ENCODE measurements around a stretch of chr22.

- RAMPAGE, long total RNA = no peak
- RRBS, 2 experiments = no CpG with 5 or more reads among the region's 16 CpGs
CAGE:
- cytosol, long polyA minus RNA = no peak
- cytosol, long polyA plus RNA = no peak
- long polyA plus RNA = no peak
- nucleolus, long total RNA = no peak
- nucleus, long polyA plus RNA = no peak
- nucleus, long total RNA = no peak
Observed at GRCh38 chr22:46225190-46226163, 24.6 kb downstream of the CDPF1 start.

DNA sequence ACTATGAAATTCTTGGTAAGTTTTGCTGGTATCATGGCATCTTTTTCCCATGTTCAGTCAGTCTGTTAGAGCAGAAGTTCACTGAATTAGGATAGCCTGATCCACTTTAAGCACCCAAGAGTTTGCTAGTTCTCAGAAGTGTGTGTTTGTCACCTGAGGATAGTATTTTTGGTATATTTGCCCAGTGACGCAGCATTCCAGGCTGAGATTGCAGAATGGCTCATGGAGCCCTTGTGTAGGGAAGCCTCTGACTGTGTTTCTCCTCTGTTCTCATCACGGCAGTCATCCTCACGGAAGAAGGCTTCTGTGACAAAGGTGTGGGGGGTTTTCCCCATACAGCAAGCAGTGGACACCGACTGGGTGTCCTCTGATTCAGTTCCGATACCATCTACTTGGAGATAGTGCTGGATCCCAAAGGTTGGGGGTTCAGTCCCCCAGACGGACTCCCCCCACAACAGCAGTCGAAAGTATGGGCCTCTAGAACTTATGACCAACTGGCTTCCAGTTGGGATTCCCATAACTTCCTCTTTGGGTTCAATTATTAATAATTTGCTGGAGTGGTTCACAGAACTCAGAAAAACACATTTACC is 6.3 kb downstream of the TRMU start:
- RAMPAGE, long total RNA = no peak
- RRBS, 2 experiments = no CpG with 5 or more reads among the region's 7 CpGs
CAGE:
- cytosol, long polyA minus RNA = no peak
- cytosol, long polyA plus RNA = no peak
- long polyA plus RNA = no peak
- nucleolus, long total RNA = no peak
- nucleus, long polyA plus RNA = no peak
- nucleus, long total RNA = no peak

DNA sequence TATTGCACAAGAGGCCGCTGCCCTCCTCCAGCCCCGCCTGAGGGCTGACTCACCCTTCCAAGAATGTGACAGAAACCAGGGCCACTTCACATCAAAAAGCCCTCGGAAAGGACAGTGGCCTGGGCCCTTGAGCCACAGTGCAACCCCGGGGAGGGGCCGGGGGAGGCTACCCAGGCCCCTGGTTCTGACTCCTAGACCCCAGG is 42.2 kb downstream of the TRMU start:
- RAMPAGE, long total RNA = no peak
- RRBS, 2 experiments = no CpG with 5 or more reads among the region's 5 CpGs
CAGE:
- cytosol, long polyA minus RNA = no peak
- cytosol, long polyA plus RNA = no peak
- long polyA plus RNA = no peak
- nucleolus, long total RNA = no peak
- nucleus, long polyA plus RNA = no peak
- nucleus, long total RNA = no peak

DNA sequence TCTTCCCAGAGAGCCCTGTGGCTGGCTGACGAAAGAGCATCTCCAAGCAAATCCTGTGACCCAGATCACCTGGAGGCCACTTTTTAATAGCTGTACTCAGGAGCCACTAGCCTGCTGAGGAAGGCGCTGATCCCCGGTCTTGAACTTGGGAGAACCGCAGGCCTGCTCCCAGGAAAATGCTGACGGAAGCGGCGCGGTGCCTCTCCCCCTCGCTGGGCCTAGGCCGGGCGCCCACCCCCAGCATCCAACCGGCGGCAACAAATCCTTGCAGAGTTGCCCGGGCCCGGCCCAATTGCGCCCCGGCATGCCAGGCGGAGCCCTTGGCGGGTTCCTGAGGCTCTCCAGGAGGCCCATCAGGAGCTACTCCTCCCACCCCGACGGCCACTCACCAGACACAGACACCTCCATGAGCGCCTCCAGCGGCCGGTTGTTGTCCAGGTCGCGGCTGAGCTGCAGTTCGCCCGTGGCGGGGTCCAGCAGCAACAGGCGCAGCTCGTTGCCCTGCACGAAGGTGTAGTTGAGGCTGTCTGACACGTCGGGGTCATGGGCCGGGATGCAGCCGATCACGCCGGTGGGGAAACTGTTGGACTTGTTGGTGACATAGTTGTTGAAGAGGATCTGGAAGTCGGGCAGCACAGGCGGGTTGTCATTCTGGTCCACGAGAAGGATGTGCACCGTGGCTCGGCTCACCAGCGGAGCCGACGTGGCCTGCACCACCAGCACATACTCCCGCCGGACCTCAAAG is 4.0 kb downstream of the CELSR1 start:
- RAMPAGE, long total RNA = no peak
- RRBS, 2 experiments = 37 to 67% methylated on average over 2 of the region's 48 CpGs
CAGE:
- cytosol, long polyA minus RNA = no peak
- cytosol, long polyA plus RNA = no peak
- long polyA plus RNA = no peak
- nucleolus, long total RNA = no peak
- nucleus, long polyA plus RNA = no peak
- nucleus, long total RNA = no peak

- RAMPAGE, long total RNA = no peak
- RRBS, 2 experiments = 81 to 94% methylated on average over 7 to 8 of the region's 66 CpGs
CAGE:
- cytosol, long polyA minus RNA = no peak
- cytosol, long polyA plus RNA = no peak
- long polyA plus RNA = no peak
- nucleolus, long total RNA = no peak
- nucleus, long polyA plus RNA = no peak
- nucleus, long total RNA = no peak
Observed at GRCh38 chr22:46534201-46535272, 2.9 kb downstream of the CELSR1 start.

DNA sequence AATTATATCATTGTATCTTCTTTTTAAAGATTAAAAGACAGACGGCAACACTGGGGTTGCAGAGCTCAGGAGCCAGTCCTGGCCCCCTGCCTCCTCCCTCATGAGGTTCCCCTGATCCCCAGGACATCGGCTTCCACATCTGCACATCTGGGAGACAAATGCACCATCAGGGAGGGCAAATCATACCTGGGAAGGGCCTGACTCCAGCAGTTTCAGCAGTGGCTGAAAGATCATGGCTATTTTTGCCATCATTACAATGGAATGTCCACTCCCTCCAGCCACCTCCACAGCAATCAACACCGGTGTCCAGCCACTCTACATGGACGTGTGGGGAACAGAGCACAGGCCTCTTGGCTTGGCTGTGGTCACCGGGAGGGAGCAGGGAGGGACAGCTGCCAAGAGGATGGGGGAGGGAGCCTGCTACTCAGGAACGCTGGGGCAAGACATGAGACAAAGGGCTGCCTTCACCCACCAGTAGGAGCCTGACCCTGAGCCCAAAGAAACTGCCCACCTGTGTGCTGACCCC is 9.3 kb upstream of the CELSR1 start:
- RAMPAGE, long total RNA = no peak
- RRBS, 2 experiments = 46 to 55% methylated on average over 3 of the region's 6 CpGs
CAGE:
- cytosol, long polyA minus RNA = no peak
- cytosol, long polyA plus RNA = no peak
- long polyA plus RNA = no peak
- nucleolus, long total RNA = no peak
- nucleus, long polyA plus RNA = no peak
- nucleus, long total RNA = no peak

GRCh38 chr22:46547812-46548372 is 10.5 kb upstream of the CELSR1 start:
- RAMPAGE, long total RNA = no peak
- RRBS, 2 experiments = no CpG with 5 or more reads among the region's 7 CpGs
CAGE:
- cytosol, long polyA minus RNA = no peak
- cytosol, long polyA plus RNA = no peak
- long polyA plus RNA = no peak
- nucleolus, long total RNA = no peak
- nucleus, long polyA plus RNA = no peak
- nucleus, long total RNA = no peak

DNA sequence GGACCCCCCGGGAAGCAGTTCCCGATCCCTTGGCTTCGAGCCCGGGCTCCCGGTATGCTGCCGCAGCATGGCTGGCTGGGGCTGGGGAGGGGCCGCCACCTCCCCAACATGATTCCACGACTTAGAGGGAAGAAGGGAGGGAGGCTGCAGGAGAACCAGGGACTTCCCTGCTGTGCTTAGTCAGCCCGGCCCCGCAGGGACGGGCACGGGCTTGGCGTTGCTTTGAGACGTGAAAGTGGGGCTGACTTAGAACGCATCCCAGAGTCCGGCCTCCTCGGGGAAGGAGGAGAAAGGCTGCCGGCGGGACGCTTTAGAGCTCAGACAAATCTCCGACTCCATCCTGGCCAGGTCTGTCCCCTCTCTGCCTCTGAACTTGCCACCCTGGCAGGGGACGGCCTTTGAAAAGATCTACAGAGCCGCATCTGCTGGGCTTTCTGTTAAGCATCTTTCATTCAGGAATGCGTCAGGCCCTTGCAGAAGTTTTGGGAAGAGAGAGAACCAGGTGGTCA is 35.5 kb upstream of the GRAMD4 start:
- RAMPAGE, long total RNA = no peak
- RRBS, 2 experiments = 84 to 90% methylated on average over 7 to 8 of the region's 24 CpGs
CAGE:
- cytosol, long polyA minus RNA = no peak
- cytosol, long polyA plus RNA = no peak
- long polyA plus RNA = no peak
- nucleolus, long total RNA = no peak
- nucleus, long polyA plus RNA = no peak
- nucleus, long total RNA = no peak

- RAMPAGE, long total RNA = no peak
- RRBS, 2 experiments = 3 to 6% methylated on average over 2 of the region's 18 CpGs
CAGE:
- cytosol, long polyA minus RNA = no peak
- cytosol, long polyA plus RNA = no peak
- long polyA plus RNA = no peak
- nucleolus, long total RNA = start-site peak on the plus strand at chr22:46612999-46613041, 5 reads; start-site peak on the plus strand at chr22:46613136-46613190, 15 reads
- nucleus, long polyA plus RNA = no peak
- nucleus, long total RNA = no peak
Observed at GRCh38 chr22:46612796-46613300, 7.3 kb upstream of the GRAMD4 start.

DNA sequence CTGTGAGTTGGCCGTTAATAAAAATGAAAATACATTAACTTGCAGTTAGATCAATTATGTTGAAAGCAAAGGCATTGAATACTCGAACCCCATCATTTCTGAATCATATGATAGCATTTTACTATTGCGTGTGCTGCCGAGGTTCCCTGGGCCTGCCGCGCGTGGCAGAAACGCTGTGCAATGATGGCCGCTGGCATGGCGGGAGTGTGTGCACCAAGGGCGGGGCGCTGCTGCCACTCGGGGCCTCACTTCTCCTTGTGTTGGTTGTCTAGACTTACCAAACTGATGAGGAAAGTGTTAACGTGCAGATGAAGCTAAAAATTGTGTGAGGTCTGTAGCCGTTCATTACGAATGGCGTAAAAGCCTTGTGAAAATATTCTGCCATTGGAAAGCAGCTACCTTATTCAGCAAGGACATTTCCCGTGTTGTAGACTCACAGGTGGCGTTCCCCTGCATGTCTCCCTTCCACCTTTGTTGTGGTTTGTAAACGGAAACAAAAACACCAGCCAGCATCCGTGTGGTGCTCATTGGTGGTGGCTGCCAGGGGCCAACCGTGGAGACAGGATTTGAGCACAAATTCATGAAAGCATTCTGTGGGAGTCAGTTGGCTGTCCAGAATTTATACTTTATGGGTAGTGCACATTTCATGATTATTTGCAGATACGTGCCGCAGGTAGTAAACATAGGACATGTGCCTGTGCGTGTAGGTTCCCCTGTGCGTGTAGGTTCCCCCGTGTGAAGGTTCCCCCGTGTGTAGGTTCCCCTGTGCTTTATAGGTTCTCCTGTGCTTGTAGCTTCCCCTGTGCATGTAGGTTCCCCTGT is 5.9 kb upstream of the GRAMD4 start:
- RAMPAGE, long total RNA = no peak
- RRBS, 2 experiments = no CpG with 5 or more reads among the region's 28 CpGs
CAGE:
- cytosol, long polyA minus RNA = no peak
- cytosol, long polyA plus RNA = no peak
- long polyA plus RNA = no peak
- nucleolus, long total RNA = start-site peak on the minus strand centred at position 454 of the sequence, 27 bp wide, 6 reads
- nucleus, long polyA plus RNA = no peak
- nucleus, long total RNA = no peak

DNA sequence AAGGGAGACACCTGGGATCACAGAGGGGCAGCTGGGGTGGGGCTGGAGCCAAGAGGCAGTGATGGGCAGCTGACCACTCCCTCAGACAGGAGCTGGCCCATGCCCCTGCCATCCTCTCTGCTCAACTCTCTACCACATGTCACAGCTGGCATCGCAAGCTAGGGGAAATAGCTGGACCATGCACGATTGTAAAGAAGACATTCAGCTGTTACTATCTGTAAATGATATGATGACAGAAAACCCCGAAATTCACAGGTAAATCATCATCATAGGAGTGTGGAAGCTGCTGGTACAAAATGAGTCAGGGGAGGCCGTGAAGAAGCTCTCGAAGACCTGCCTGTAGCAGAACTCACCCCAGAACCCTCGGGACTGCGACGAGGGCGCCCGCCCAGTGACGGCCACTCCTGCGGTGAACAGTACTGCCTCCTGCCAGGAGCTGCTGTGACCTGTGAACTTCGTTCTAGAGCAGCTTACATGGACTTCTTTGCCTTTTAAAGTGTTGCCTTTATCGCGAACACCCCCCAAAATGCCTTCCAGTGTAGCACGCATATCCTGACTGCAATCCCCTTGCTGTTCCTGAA is 55.8 kb downstream of the CERK start:
- RAMPAGE, long total RNA = no peak
- RRBS, 2 experiments = no CpG with 5 or more reads among the region's 16 CpGs
CAGE:
- cytosol, long polyA minus RNA = no peak
- cytosol, long polyA plus RNA = no peak
- long polyA plus RNA = no peak
- nucleolus, long total RNA = no peak
- nucleus, long polyA plus RNA = no peak
- nucleus, long total RNA = no peak

DNA sequence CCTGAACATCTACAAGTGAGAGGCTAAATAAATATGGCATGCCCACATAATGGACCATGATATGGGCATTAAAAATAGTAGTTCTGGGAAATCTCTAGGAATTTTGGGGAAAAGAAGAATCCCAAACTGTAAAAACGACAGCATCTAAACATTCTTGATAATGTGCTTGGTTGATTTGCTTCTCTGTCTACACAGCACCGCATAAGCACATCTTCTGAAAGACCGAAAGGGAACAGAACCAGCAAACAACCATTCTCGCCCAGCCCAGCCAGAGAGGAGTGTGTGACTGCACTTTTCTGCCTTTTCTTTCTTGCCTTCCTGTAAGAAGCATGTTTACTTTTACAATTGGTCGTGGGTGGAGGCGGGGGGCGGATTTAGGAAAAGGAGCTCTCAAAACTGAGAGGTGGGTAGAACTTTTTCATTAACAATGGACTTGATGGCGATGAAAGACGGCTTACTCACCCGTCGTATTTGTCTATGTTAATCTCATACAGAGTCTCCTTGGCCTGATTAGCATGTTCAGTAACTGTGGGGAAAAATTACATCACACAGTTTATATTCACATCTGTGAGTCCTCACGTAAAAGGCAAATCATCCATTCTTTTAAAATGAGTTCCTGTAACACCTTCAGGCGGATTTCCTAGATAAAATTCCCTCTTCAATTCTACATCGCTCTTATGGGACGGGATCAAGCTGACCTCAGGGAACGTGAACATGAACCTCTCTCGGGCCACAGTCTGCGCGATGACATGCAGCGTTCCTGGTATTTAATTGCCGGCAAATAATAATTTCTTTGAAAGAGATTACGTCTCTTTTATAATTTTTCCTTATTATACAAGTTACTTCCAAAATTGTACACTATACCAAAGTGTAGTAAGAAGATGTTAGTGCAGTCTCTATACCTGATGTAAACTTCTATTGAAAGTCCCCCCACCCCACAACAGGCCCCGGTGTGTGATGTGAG is 27.1 kb downstream of the CERK start:
- RAMPAGE, long total RNA = no peak
- RRBS, 2 experiments = no CpG with 5 or more reads among the region's 23 CpGs
CAGE:
- cytosol, long polyA minus RNA = no peak
- cytosol, long polyA plus RNA = no peak
- long polyA plus RNA = no peak
- nucleolus, long total RNA = no peak
- nucleus, long polyA plus RNA = no peak
- nucleus, long total RNA = no peak

GRCh38 chr22:46737199-46737955 is 675 bp downstream of the CERK start:
- RAMPAGE, long total RNA = no peak
- RRBS, 2 experiments = 4 to 5% methylated on average over 14 of the region's 48 CpGs
CAGE:
- cytosol, long polyA minus RNA = no peak
- cytosol, long polyA plus RNA = no peak
- long polyA plus RNA = no peak
- nucleolus, long total RNA = no peak
- nucleus, long polyA plus RNA = no peak
- nucleus, long total RNA = no peak

DNA sequence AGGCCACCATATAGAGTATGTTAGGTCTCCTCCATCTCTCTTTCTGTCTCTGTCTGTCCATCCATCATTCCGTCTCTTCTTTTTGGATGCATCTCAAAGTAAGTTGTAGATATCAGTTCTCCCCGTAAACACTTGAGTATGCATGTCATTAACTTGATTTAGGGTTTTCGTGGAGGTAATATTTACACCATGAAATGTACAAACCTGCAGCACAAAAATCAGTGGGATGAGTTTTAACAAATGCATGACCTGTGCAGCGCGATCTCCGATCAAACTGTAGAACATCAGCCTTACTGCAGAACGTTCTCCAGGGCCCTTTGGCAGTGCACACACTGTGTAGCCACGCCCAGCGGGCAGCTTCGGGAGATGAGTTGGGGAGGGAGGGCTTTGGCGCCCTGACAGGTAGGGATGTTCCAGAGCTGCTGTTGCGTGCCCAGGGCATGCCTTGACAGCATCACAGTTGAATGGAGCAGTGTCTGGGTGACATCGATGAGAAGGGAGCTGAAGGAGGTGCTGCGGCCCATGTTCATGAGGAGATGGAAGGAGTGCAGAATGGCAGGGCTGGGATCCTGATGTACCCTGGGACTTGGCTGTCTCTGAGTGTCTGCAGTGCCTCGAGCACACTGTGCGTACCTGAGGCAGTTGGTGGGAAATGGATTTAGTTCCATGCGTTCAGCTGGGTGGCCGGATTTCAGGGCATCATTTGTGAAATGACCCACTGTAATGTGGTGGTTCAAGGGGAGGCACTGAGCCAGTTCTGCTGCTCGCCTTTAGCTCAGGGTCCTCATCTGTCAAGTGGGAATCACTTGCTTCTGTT is 80.2 kb downstream of the TBC1D22A start:
- RAMPAGE, long total RNA = no peak
- RRBS, 2 experiments = no CpG with 5 or more reads among the region's 19 CpGs
CAGE:
- cytosol, long polyA minus RNA = no peak
- cytosol, long polyA plus RNA = no peak
- long polyA plus RNA = no peak
- nucleolus, long total RNA = no peak
- nucleus, long polyA plus RNA = no peak
- nucleus, long total RNA = no peak

- RAMPAGE, long total RNA = no peak
- RRBS, 2 experiments = no CpG with 5 or more reads among the region's 21 CpGs
CAGE:
- cytosol, long polyA minus RNA = no peak
- cytosol, long polyA plus RNA = no peak
- long polyA plus RNA = no peak
- nucleolus, long total RNA = no peak
- nucleus, long polyA plus RNA = no peak
- nucleus, long total RNA = no peak
Observed at GRCh38 chr22:46936168-46936976, 173.9 kb downstream of the TBC1D22A start.

DNA sequence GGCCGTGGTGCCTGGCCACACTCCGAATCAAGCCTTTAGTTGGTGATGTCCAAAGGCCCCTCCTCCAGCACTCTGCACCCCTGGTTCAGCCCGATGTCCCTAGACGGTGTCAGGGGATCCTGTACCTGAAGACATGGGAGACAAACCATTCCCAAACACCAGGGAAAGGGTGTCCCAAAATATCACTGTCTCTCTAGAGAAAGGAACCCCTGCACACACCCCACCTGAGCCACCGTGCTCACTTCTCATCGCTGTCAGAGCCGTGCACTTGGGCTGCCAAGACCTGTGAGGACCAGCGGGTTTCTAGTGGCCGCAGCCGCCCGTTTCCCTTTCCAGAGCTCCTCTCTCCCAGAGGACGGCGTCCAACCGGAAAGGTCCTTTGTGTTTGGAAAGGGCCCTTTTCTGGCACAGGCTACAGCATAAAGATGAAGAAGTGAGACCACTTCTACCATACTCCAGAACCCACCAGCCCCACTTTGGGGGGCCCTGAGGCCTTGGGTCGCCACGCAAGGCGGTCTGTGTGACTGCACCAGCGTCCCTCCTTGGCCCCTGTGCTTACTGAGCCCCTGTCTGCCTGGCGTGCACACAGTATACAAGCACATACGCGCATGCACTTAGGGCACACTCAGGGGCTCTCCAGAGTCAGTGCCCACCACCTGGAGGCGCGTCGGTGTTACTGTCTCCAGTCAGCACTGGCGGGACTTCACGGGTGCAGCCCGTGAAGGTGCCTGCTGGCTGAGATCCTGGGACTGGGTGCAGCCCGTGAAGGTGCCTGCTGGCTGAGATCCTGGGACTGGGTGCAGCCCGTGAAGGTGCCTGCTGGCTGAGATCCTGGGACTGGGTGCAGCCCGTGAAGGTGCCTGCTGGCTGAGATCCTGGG is 381.8 kb downstream of the TBC1D22A start:
- RAMPAGE, long total RNA = no peak
- RRBS, 2 experiments = no CpG with 5 or more reads among the region's 30 CpGs
CAGE:
- cytosol, long polyA minus RNA = no peak
- cytosol, long polyA plus RNA = no peak
- long polyA plus RNA = no peak
- nucleolus, long total RNA = no peak
- nucleus, long polyA plus RNA = no peak
- nucleus, long total RNA = no peak

- RAMPAGE, long total RNA = no peak
- RRBS, 2 experiments = no CpG with 5 or more reads among the region's 1 CpG
CAGE:
- cytosol, long polyA minus RNA = no peak
- cytosol, long polyA plus RNA = no peak
- long polyA plus RNA = no peak
- nucleolus, long total RNA = no peak
- nucleus, long polyA plus RNA = no peak
- nucleus, long total RNA = no peak
Observed at GRCh38 chr22:47333656-47334130, 571.2 kb downstream of the TBC1D22A start.

DNA sequence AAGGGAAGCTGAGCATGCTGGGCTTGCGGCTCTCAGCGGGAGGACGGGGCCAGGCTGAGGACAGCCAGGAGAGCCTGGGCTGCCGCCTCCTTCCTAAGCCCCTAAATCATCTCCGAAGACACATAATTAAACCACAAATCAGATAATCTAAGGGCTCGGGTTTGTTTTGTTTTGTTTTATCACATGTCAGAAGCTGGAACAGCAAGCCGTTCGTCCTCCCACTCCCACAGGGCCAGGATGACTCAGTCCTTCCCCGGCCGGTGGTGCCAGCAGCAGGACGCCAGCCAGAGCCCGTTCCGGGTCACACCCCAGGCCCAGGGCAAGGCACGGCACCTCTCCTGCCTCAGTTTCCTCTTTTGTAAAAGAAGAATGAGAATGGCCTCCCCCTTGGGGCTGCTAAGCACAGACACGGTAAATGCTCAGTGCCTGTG is 399.3 kb upstream of the TAFA5 start:
- RAMPAGE, long total RNA = no peak
- RRBS, 2 experiments = 12 to 37% methylated on average over 3 to 4 of the region's 15 CpGs
CAGE:
- cytosol, long polyA minus RNA = no peak
- cytosol, long polyA plus RNA = no peak
- long polyA plus RNA = no peak
- nucleolus, long total RNA = no peak
- nucleus, long polyA plus RNA = no peak
- nucleus, long total RNA = no peak

GRCh38 chr22:48097864-48098622 is 391.3 kb upstream of the TAFA5 start:
- RAMPAGE, long total RNA = no peak
- RRBS, 2 experiments = no CpG with 5 or more reads among the region's 8 CpGs
CAGE:
- cytosol, long polyA minus RNA = no peak
- cytosol, long polyA plus RNA = no peak
- long polyA plus RNA = no peak
- nucleolus, long total RNA = no peak
- nucleus, long polyA plus RNA = no peak
- nucleus, long total RNA = no peak

DNA sequence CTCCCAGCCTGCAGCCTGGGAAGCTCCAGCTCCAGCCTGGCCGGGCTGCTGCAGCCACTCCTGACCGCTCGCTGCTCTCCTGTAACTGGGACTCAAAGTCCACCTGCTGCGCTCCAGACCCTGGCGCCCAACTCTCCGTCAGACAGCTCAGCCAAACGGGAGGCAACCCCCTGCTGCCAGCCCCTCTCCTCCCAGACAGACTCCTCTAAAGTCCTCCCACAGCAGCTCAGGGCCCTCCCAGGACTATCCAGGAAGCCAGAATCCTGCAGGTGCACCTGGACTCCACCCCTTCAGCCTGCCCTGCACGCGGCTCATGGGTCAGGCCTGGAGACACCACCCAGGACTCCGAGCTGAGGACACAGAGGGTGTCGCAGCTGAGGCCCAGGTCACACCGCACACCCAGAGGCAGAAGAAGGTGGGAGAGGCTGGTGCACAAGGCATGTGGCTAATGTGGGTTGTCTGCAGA is 212.3 kb upstream of the TAFA5 start:
- RAMPAGE, long total RNA = no peak
- RRBS, 2 experiments = no CpG with 5 or more reads among the region's 12 CpGs
CAGE:
- cytosol, long polyA minus RNA = no peak
- cytosol, long polyA plus RNA = no peak
- long polyA plus RNA = no peak
- nucleolus, long total RNA = no peak
- nucleus, long polyA plus RNA = no peak
- nucleus, long total RNA = no peak

Data from GM12878 (cell line).